AG10803 (cell line): ENCODE measurements around a stretch of chr4.

DNA sequence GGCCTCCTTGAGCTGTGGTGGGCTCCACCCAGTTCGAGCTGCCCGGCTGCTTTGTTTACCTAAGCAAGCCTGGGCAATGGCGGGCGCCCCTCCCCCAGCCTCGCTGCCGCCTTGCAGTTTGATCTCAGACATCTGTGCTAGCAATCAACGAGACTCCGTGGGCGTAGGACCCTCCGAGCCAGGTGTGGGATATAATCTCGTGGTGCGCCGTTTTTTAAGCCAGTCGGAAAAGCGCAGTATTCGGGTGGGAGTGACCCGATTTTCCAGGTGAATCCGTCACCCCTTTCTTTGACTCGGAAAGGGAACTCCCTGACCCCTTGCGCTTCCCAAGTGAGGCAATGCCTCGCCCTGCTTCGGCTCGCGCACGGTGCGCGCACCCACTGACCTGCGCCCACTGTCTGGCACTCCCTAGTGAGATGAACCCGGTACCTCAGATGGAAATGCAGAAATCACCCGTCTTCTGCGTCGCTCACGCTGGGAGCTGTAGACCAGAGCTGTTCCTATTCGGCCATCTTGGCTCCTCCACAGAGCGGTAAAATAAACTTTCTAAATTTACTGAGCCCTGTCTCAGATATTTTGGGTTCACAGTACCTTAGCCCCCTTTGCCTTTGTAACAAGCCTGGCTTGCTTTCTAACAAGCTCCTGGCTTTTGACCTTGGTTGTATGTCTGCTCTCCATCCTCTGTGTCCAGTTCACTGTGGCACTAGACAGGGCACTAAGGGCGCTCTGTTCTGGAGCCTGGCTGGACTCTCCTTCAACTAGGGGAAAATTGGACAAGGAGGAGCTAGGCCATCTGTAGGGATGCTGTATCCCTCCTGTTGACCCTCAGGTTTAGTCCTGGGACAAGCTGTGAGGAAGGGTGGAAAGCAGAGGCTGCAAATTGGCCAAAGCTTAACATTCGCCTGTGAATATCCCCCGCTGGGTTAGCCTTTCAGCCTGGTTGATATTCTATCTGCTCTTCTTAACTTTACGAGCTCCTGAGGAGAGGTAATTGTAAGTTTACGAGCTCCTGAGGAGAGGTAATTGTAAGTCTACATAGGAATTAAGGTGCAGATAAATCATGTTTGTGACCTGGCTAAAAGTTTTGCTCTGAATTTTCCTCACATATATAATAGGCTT, 64.7 kb upstream of the ENPEP start:
- RRBS: no CpG with 5 or more reads among the region's 40 CpGs

GRCh38 chr4:110533761-110534565, 58.0 kb downstream of the ENPEP start:
- RRBS: no CpG with 5 or more reads among the region's 5 CpGs

DNA sequence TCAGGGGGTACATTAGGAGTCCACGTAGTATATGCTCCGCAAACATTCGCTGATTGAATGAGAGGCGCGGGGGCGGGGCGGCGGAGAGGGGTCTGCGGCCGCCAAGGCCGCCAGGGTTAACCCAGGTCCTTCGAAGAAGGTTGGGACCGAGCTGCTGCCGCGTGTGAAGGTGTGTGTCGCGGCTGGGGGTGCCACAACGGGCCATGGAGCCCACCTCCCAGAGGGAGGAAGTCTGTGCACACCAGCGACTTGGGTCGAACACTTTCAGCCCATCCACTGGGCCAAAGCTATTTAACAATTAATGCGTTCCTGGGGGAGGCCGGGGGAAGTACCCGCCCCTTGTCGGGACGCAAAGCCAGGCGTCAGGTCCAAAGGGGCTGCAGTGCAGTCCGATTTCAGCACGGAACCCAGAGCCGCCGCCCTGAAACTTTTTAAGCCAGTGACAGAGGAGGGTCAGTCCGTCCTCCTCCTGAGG, 6.5 kb upstream of the PITX2 start:
- RRBS: no CpG with 5 or more reads among the region's 31 CpGs

DNA sequence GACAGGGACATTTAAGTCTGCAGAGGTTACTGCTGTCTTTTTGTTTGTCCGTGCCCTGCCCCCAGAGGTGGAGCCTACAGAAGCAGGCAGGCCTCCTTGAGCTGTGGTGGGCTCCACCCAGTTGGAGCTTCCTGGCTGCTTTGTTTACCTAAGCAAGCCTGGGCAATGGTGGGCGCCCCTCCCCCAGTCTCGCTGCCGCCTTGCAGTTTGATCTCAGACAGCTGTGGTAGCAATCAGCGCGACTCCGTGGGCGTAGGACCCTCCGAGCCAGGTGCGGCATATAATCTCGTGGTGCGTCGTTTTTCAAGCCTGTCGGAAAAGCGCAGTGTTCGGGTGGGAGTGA, 253.3 kb upstream of the PITX2 start:
- RRBS: no CpG with 5 or more reads among the region's 16 CpGs

DNA sequence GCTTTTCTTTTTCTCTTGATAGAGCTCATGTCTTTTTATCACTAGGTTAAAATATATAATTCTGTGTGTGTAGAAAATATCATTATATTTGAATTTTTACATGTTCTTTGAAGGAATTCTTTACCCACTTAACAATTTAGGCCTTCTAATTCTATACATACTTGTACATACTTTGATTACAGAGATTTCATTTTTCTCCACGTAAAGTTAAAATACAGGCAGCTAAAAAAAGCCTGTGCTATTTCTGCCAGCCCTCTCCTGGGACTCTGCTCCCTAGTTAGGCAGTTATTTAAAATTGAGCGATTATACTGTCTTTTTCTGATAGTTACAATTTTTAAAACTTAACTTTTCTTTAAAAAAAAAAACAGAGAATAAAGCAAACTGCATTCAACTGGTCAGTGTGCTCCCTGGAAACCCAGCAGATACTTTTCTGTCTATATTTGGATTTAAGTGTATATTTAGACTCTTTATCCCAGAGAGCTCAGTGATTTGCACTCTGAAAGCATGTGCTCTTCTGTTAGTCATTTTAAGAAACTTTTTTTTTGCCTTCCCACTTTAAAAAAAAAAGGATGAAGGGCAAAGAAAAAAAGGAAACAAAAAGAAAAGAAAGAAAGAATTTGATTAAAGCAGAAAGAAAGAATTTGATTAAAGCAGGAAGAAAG, 18.1 kb upstream of the FAM241A start:
- RRBS: no CpG with 5 or more reads among the region's 2 CpGs

GRCh38 chr4:112284230-112284868, 1.4 kb downstream of the TIFA start:
- RRBS: no CpG with 5 or more reads among the region's 8 CpGs

DNA sequence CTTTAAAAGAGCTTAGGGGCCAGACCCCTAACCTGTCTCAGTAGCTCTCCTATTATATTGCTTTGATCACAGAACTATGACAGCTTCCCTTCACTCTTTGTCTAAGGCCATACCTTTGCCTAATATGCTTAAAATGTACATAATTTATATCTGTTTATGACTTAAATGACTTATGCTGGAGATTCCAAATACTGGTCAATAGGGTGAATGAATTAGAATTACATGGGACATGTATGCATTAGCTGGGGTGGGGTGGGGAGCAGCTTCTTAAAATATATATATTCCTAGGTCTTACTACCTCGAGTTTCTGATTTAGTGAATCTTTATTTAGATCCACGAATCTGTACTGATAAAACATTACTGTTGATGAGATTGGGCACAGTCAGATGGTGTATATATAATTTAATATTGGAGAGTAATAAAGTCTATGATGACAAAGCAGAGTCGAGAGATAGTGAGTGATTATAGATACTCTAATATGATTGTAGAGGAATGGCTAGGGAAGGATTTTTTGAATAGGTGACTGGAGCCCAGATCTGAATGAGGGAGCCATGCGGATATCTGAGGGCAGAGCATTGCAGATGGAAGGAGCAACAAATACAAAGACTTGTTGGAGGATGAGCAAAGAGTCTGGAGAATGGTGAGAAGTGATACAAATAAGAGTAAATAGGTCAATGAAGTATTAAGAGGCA, 100.5 kb downstream of the ALPK1 start:
- RRBS: no CpG with 5 or more reads among the region's 4 CpGs

GRCh38 chr4:112889585-112890186, 159.8 kb upstream of the ANK2 start:
- RRBS: no CpG with 5 or more reads among the region's 4 CpGs

GRCh38 chr4:113116385-113117513, 67.3 kb downstream of the ANK2 start:
- RRBS: no CpG with 5 or more reads among the region's 20 CpGs

DNA sequence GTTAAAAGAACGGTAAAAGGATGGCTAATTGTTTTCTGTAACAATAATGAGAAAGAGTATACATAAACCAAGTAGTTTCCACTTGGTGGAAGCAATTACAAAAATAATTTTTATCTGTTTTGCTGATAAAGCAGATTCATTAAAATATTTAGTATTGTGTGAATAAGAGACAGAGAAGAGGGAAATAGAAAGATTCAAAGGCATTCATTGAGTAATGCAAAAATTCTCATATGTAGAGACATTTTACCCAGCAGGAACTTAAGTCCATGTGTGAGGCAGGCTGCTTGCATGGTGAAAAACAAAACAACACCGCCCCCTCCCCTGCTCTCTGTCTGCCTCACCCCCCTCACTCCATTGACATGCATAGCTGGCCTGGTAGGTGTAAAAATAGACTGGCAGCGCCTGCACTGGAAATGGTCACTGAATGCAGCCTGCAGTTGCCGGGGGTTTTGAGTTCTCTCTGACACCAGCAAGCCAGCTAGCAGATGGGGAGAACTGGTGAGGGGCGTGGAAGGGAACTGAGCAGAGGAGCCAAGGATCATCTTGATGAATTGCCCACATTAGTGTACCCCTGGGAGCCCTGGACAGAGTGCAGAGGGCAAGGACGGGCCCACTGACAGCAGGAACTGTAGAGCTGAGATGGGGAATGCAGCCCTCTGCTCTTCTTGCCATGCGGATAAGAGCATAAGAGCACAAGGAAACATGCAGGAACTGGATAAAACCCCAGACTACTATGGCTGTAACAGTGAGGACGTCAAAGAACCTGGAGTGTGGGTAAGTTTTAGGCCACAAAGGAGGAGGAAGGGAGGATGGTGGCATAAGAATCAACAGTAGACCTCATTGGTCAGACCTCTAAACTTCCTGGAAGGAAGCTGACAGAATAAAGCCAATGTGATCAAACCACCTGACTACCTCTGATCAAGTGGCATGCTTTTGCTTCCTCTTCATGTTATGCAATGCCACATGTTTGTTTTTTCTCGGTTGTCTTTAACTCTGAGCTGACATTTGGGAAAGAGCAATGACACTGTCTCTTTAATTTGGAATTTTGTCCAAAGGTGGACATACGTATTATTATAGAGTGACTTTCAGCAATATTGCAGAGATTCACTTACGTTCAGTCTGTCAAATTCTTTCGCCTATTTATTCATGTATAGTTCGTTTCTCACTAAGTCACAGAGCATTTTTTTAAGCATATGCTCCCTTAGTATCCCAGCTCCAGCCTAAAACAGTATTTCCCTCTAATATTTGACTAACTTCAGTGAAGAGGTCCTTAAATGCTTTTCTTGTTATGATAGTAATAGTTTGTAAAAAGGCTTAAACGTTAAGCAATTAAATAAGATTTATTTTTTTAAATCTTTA, 96.3 kb downstream of the ANK2 start:
- RRBS: no CpG with 5 or more reads among the region's 14 CpGs

GRCh38 chr4:113420073-113420716, 341.3 kb downstream of the CAMK2D start:
- RRBS: no CpG with 5 or more reads among the region's 1 CpG

- RRBS: no CpG with 5 or more reads among the region's 6 CpGs
Observed at GRCh38 chr4:113445275-113445638, 316.3 kb downstream of the CAMK2D start.

DNA sequence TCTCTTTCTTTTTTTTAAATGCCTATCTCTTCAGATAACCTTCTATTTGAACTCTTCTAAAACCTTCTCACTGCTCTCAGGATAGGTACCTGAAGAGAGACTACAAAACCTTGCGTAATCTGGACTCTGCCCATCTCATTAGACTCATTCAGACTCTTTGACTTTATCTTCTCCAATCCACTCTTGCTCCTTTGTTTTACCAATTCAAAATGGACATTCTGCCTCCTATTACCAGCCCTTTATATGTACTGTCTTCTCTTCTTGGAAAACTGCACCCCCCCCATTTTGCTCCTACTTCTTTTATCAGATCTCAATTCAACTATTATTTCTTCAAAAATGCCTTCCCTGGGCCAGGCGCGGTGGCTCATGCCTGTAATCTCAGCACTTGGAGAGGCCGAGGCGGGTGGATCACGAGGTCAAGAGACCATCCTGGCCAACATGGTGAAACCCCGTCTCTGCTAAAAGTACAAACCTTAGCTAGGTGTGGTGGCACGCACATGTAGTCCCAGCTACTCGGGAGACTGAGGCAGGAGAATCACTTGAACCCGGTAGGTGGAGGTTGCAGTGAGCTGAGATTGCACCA, 291.4 kb downstream of the CAMK2D start:
- RRBS: no CpG with 5 or more reads among the region's 10 CpGs

- RRBS: no CpG with 5 or more reads among the region's 5 CpGs
Observed at GRCh38 chr4:113471784-113472367, 289.7 kb downstream of the CAMK2D start.

DNA sequence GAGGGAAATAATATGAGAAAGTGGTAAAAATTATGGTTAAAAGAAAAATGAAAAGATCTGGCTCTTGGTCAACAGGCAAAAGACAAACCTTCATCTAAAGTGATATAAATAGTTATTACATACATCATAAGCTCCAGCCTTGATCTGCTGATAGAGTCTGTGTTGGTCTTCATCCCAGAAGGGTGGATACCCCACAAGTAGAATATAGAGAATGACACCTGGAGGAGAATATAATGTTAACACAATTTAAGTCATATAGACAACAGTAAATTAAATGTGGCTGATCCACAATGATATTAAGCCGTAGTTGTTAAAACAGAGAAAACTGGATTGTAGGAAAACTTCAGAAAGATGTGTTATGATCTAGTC, 244.1 kb downstream of the CAMK2D start:
- RRBS: no CpG with 5 or more reads among the region's 1 CpG

DNA sequence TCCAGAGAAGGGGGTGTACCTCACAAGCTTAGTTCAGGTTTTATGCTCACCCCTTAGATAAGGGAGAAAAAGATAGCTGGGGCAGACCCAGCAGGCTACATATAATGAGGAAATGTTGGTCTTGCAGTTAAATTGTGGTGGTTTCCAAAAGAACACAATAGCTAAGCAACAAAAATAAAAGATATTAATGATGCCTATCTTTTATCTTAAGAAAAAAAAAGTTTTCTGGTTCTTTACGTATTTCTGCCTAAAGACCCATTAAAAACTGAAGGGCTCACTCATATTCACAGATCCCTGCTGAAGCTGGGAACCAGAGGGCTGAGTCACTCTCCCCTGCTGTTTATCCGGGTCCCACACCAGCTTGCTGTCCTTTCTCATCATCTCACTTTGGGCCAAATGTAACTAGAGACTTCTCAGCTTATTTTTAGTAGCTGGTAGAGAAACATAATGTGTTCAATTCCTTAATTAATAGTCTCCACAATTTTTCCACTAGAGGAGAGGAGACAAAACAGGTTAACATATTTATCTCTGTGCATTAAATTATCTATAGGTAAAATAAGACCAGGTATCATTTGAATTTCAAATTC, 176.8 kb downstream of the CAMK2D start:
- RRBS: no CpG with 5 or more reads among the region's 2 CpGs

- RRBS: no CpG with 5 or more reads among the region's 7 CpGs
Observed at GRCh38 chr4:113744273-113745492, 16.9 kb downstream of the CAMK2D start.